HL-60 (cell line): ENCODE results near the genes ADPRH and POPDC2.

- RRBS = no CpG with 5 or more reads among the region's 5 CpGs
Measured at GRCh38 chr3:119301652-119302487, 7.7 kb downstream of the ARHGAP31 start.

GRCh38 chr3:119347023-119347443 is 52.9 kb downstream of the ARHGAP31 start:
- RRBS = no CpG with 5 or more reads among the region's 3 CpGs

- RRBS = no CpG with 5 or more reads among the region's 13 CpGs
Measured at GRCh38 chr3:119350059-119350863, 56.1 kb downstream of the ARHGAP31 start.

DNA sequence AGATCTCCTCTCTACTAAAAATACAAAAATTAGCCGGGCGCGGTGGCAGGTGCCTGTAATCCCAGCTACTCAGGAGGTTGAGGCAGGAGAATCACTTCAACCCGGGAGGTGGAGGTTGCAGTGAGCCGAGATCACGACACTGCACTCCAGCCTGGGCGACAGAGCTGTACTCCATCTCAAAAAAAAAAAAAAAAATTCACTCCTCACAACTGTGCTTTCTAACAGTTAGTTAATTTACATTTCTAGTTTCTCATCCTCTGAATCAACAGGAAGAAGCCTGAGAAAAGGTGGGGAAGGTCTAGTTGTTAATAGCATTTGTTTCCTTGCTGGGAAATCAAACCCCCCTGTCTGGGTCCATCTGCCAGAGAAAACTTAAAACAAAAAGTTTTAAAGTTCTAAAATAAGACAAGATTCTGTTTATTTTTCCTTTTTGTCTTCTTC is 62.4 kb downstream of the TMEM39A start:
- RRBS = no CpG with 5 or more reads among the region's 7 CpGs

DNA sequence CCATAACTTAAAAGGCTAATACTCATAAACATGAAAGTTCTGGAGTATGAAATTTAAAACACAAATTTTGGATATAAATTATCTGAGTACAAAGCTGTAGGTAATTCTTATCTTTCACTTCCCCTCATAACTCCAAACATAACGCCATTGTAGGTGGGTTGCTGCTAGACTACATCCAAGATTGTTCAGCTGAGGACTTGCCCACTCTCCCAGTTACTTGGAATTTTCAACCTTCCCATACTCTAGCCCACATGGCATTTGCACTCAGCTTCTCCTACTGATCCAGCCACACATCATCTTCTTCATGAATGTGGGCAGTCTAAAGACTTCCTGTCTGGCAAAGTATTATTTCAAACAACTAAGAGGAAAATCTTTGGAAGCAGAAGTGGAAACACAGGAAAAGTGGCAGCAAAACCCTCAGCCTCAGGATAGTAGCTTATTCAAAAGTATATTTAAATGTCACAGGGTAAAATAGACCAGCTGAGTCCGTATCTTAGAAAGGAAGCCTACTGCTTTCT is 32.4 kb downstream of the TMEM39A start:
- RRBS = no CpG with 5 or more reads among the region's 2 CpGs

DNA sequence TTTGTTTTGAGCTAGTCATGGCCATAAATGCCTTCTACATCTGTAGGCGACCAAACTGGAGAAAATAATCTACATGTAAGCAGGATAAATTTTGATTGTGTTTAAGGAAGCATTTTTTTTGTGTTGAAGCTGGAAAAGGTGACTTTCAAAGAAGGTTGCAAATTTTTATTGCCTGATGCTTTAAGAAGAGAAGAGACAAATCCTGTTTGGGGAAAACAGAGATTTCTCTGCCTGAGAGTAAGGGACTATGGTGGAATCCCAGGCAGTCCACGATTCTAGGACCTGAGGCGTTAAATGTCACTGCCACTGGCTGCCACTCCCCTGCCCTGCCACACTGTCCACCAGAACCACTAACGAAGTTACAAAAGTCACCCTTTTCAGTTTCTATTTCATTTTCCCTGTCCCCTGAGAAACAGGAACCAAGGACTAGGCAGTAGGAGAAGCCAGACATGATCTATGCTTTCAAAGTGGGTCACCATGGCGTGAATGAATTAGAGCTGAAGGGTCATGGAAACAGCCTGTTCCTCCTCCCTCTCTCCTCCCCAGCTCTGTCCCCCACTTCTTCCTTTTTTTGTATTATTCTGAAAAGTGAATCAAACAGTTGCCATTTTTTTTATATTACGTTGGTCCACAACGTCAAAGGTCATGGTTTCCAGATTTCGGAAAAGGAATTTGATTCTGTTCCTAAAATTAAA is 9.1 kb upstream of the ADPRH start:
- RRBS = no CpG with 5 or more reads among the region's 8 CpGs

DNA sequence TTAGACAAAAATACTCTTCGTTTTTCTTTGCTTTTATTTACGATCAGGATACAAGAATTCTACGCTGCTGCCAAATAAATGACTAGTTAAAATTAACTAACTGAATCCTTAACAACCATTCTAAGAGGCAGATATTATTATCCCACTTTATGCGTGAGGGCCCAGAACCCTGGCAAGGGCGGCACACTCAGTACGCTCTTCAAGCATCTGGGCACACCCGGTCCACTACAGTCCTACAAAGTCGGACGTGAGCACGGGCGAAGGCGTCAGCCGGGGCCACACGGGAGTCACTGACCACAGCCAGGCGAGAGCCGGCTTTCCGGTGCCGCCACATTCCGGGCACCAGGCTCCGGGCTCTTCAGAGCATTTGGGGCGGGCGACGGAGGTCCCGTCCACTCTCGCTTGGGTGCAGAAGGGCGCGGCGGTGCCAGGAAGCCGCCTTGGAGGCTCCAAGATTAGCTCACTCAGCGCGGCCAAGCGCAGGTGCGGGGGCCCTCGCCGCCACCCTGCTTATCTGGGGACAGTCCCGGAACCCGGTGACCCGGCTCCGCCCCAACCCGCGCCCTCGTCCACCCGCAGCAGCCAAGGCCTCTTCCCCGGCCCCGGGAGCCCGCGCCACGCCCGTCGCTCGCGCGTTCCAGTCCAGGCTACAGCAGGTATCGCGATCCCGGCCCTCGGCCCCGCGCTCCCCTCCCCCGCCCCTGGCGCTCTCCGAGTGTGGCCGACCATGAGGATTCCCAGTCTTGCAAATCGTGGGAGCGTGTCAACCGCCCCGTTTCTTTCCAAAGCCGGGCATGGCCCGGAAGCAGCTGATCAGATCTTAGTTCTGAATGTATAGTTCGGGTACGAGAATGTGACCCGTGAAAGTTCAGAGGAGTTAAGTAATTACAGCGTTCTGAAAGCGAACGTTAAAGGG is at the start of gene ADPRH:
Gene ADPRH, plus strand, starts transcription at position 297 of the 916 bp plus-strand sequence.
- RRBS = 45% methylated on average over 29 of the region's 75 CpGs

GRCh38 chr3:119658810-119659773 is 1.3 kb downstream of the POPDC2 start:
- RRBS = no CpG with 5 or more reads among the region's 6 CpGs

DNA sequence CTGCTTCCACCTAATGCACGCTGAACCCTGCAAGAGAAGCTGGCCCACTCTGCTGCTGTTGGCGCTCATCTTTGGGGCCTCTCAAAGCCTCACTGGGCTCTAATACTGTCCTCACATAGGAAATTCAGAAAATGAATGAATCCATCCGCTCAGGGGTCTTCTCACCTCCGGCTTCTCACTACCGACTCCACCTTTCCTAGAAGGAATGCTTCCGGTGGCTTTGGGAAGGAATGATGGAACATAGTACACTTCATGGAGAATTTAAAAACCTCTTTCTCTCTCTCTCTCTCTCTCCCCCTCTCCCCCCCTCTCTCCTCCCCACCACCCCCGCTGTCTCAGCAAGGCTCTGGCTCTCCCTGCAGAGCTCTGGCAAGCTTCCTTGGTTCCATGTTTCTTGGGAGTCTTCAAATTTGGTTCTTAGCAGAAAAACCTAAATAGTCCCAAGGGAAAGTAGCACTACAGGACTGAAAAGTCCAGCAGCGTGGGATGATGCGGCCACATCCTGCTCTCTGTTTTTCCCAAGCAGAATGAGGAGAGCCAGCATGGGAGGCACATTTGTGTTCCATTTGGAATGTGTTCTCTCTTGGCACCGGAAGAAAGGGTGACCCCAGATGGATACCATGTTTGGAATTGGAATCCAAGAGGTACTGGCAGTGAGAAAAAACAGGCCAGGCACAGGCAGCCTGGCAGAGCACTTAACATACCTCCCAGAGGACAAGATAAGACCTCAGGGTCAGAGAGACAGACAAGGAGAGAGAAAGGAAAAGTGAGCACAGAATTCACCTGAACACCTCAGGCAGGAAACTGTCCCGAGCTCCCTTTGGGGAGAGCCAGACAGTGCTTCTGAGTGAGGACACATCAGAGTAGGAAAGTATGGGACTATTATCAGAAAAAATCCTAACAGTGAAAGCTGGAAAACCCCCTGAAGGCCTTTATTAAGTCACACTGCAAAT is at the start of gene POPDC2:
Gene POPDC2, minus strand, starts transcription at position 235 of the 953 bp plus-strand sequence.
- RRBS = no CpG with 5 or more reads among the region's 11 CpGs

GRCh38 chr3:120053923-120054900 is 40.0 kb downstream of the GSK3B start:
- RRBS = no CpG with 5 or more reads among the region's 4 CpGs

DNA sequence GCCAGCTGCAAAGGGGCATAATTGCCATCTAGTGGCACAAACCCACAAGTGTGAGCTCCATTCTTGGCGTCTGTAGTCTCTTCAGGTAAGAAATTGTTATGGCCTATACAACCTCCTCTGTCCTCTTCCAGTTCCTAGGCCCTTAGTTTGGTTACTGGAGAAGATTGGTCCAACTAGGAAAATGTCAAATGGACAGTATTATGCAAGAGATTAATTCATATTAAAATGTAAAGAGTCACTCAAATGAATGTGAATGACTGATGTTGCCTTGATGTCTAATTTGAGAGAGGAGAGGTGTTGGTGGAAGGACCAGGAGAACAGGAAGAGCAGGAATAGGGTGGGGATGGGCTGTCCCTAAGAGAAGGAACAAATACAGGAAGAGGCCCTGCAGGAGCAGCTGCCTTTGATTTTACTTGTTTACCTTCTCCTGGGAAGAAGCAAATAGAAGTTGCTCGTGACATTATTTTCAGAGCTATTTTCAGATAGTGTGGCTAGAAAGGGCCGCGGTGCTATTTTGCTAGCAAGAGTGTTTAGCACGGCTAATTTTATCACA is 53.1 kb upstream of the GSK3B start:
- RRBS = no CpG with 5 or more reads among the region's 5 CpGs

DNA sequence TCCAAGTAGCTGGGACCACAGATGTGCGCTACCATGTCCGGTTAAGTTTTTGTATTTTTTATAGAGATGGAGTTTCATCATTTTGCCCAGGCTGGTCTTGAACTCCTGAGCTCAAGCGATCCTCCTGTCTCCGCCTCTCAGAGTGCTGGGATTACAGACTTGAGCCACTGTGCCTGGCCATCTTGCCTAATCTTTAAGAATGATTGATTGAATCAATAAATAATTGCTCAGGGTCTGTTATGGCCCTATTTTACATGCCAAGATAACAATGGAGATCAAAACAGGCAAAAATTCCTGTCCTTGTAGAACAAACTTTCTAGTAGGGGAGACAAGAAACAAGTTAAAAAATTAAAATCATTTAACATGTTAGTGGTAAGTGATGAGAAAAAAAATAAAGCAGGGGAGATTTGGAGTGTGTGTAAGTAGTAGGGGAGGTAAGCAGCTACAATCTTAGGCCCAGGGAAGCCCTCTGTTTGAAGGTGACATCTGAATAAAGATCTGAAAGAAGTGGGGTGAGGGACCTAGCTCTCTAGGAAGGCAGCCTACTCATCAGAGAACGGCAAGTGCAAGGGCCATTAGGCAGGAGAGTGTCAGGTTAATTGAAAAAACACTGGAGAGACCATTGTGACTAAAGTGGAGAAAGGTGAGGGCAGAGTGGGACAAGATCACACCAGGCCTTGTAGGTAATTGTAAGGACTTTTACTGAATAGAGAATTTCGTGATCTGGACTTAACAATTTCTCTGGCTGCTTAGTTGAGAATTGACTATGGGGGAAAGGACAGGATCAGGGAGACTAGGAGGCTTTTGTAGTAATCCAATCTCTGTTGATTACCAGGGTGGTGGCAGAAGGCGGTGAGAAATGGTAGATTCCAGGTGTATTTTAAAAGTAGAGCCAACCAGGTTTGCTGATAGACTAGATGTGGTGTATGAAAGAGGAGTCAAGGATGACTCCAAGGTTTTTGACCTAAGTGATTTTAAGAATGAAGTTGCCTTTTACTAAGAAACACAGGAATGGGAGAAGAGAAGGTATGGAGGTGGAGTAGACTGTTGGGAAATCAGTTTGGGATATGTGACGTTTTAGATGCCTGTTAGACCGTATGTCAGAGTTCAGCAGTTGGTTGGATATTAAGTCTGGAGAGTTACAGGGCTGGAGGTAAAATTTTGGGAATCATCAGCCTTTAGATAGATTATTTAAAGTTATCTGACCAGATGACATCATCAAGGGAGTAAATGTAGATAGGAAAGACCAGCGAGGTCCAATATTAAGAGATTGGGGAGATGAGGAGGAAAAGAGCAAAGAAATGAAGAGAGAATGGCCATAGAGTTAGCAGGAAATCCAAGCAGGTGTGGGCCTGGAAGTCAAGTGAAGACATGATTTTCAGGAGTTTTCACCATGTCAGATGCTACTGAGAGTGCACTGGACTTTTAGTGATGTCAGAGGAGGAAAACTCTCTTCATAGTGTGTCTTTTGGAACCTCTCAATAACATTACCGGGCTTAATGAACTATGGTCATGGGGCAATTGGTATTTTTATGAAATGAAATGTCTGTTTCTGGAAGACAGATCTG is 2.6 kb downstream of the NDUFB4 start:
- RRBS = no CpG with 5 or more reads among the region's 11 CpGs

DNA sequence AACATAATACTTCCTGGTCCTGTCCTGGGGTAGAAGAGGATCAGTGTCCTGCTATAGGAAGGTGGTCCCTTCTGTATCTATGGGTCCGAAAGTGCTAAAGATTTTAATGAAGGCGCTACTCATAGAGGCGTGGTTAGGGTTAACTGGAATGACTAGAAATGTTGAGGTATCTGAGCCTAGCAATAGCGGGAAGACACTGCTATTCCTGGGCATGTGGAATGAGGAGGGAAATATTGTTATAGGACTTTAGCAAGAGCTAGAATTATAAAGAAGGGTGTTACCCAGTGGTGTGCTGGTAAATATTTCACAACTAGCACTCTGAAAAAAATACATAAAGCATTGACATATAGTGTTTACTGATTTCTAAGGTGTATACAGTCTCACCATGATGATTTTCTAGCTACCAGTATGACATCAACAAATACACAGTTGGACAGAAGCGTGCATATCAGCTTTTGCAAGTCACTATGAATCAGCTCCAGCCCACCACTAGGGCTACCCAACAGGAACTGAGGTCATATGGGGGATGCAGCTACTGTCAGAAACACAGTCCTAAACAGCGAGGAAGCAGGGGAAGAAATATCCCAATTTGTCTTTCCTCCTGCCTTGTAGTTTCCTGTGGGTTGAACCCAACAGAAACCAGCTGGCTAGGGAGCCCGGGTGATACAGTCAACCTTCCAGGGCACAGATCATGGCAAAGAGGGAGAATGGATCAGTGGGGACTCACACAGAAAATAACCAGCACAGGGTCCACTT is 39.7 kb downstream of the HGD start:
- RRBS = no CpG with 5 or more reads among the region's 7 CpGs

DNA sequence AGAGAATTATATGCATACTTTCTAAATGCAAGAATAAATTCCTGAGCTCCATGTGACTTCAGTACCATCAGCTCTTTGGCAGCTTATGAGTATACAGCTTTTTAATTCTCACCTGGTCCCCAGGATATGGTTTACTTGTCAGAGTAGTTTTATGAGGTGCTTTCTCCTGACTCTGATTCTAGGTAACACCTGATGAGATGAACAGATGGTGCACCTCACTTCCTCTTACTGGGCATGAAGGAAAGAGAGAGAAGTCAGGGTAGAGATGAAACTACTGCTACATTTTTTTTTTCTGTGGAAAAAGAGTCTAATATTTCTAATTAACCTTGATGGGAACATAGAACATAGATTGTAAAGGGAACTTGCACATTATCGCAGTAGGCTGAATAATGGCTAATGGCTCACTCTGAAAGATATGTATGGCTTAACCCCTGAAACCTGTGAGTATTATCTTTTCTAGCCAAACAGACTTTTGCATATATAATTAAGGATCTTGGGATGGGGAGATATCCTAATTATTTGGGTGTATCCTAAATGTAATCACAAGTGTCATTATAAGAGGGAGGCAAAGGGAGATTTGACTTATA is 2.9 kb downstream of the HGD start:
- RRBS = no CpG with 5 or more reads among the region's 1 CpG

GRCh38 chr3:120689270-120689814 is 7.3 kb upstream of the HGD start:
- RRBS = no CpG with 5 or more reads among the region's 3 CpGs

DNA sequence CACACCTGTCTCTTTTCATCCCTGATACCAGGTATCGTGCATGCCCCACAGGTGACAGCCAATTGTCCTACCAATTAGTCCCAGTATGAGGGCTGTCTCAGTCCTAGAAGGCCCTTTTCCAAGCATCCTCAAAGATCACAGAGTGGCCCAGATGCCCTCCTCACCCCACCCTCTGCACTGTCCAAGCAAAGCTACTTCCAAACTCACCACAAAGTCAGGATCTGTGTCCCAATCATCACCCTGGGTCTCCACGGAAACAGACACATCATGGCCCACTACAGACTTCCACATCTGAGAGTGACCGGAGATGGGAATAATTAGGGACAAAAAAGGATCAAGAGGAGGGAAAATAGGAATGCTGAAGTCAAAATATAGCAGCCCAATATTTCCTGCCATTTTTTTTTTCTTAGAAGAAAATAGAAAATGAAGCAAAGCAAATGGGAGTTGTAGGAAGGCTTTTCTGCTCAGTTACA is 2.6 kb downstream of the HCLS1 start:
- RRBS = no CpG with 5 or more reads among the region's 3 CpGs

DNA sequence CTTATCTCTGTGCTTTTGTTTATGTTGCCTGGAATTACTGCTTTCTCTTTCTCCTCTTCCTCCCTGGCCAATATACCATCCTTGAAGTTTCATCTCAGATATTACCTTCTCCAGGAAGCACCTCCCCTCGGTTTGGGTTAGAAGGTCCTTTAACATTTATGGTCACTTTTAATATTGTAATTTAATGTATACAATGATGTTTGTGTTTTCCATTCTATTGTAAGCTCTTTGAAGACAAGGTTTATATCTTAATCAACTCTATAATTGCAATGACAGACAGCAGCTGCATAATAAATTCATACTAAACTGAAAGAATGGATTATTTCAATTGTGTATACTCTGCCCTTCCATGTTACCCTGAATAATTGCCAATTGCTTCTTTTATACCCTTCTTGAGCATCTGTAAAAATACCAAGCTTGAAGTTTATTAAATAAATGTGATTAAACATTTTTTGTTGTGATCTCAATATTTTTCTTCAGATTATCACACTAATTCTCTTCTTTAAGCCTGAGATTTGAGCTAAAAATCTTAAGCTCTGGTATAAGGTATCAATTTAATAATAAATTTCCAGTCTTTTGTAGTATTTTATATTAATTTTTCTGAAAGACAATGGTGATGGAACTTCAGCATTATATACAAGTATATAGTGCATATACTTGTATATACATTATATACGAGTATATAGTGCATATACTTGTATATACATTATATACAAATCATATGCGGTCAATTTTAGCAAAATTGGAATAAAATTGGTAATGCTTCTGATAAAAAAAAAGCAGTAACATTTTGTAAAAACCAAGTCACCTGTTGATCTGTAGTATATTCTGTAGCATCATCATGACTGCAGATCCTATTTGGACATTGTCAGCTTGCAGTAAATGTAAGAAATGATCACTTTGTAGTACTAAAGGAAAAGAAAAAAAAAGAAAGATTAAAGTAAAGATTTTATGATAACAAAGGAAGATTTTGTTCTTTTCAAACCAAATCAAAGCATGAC is 28.0 kb downstream of the IQCB1 start:
- RRBS = no CpG with 5 or more reads among the region's 3 CpGs

- RRBS = no CpG with 5 or more reads among the region's 7 CpGs
Measured at GRCh38 chr3:121820917-121821759, 13.7 kb downstream of the IQCB1 start.